Hair follicle dermal papilla cell (primary cell): ENCODE measurements around a stretch of chr17.

- CAGE, long polyA plus RNA: no peak
Observed at GRCh38 chr17:38428763-38429529, 682 bp downstream of the ARHGAP23 start.

DNA sequence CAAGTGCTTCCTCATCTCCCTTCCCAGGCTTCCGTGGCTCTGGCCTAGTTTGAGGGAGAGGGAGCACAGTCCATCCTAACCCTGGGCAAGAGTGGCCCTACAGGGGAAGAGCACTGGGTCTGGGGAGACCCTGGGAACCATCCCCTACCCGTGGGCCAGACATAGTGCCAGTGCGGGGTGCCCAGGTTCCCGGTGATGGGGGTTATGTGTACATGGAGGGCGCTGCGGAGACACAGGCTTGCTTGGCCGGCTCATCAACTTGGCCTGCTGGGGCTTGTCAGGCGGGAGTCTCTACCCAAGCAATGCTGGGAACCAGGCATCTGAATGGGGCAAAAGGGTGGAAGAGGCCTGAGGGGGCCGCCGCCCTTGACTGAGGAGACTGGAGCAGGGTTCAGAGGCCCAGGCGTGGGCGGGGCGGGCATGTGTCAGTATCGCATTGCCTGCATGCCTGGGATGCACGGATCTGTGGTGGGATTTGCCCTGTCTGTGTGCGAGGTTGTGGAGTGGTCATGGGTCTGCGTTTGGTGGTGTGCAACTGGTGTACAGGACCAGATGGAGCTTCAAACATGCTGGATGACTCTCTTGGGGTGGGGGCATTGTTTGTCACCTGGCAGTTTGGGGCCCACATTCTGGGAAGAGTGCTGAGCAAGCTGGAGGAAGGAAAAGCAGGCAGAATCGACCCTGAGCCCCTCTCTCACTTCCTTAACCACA lies 21.1 kb downstream of the ARHGAP23 start:
- CAGE, long polyA plus RNA: no peak

DNA sequence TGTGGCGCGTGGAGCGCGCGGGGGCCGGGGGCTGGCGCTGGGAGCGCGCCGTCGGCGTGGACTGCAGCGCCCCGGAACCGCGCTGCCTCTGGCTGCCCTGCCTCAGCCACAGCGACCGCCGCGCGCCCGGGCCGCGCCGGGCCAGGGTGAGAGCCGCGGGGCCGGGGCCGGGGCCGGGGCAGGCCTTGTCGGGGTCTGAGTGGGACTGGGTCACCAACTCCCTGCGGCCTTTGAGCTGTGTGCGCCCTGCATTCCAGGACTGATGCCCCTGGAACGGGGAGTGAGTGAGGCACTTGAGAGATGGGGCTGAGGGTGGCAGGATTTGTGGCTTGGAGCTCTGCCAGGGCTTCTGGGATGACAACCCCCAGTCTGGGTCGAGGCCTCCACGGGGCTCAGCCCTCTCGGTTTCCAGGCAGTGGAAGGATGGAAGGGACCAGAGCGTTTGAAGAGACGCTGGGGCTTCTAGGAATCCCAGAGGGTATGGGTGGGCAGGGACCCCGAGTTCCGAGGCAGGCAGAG lies 25.8 kb downstream of the ARHGAP23 start:
- CAGE, long polyA plus RNA: no peak

GRCh38 chr17:38559363-38559807 lies 46.4 kb downstream of the SRCIN1 start:
- CAGE, long polyA plus RNA: no peak

DNA sequence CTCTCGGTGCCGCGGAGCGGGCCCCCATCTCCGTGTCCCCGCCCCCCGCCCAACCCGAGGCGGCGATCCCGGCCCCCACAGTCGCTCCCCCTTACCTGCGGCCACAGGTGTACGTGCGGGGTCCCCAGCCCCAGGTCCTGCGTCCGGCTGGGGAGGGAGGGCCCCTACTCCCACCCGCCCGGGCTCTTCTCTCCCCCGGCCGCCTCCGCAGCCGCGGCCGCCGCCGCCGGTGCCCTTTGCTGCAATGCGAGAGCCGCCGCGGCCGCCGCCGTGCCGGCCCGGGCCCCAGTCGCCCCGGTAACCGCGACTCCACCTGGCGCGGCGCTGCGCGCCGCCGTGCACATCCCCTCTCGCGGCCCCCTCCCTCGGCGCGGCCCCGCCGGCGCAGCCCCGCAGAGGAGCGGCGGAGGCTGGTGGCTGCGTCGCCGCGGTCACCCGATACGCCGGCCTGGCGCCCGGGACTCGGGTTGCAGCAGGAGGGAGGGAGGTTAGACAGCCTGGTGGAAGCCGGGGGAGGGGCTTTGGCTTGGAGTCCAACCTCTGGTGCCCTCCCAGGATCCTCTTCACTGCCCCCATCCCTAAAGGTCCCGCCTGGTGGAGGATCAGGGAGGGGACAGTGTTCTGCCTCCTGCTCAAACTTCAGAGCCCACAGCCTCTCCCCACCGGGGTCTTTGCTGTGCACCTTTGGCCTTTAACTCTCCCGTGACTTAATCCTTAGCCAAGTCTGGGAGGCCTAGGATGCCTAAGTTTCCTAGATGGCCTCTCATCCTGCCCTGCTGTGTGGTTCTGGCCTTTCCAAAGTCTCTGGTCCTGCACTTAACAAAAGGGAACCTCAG lies 33.0 kb downstream of the SRCIN1 start:
- CAGE, long polyA plus RNA: no peak

DNA sequence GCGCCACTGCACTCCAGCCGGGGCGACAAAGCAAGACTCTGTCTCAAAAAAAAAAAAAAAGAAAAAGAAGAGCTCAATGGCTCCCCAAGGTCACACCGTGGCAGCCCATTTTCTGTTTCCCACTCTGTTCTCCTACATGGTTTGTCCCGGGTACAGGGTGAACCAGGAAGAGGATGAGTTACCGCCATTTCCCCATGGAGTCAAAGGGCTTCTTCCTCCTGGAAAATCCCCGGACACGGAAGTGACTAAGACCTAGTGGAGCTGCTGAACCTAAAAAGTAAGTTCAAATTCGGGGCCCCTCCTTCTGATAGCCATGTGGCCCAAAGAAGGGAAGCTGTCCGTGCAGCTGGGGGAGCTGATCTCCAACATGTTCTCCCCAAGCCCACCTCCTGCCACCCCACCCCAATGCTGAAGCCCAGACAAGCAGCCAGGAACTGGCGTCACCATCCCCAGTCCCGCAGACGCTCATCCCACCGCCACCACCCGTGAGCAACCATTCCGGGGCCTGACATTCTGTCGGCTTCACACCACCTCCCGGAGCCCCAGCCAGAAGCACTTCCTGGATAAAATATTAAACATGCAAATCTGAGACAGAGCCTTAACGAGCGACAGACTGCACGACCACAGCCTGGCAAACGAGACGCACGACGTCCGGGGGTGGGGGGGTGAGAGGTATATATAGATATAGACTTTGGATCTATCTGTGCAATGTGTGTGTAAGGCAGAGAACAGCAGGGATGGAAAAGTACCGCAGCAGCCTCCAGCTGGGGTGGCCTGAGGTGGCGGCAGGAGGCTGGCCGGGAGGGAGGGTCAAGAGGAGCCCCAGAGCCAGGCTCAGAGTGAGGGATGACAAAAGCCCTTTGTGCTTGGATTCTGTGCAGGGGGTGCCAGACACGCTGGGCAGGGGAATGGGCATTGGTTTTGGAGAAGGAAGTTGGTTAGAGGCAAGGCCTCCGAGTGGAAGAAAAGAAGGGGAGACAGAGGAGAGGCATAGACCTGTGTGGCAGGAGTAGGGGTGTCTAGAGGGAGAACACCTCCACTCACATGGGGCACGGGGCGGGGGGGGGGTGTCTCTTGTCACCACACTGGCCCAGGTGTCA lies 17.5 kb downstream of the EPOP start:
- CAGE, long polyA plus RNA: no peak

DNA sequence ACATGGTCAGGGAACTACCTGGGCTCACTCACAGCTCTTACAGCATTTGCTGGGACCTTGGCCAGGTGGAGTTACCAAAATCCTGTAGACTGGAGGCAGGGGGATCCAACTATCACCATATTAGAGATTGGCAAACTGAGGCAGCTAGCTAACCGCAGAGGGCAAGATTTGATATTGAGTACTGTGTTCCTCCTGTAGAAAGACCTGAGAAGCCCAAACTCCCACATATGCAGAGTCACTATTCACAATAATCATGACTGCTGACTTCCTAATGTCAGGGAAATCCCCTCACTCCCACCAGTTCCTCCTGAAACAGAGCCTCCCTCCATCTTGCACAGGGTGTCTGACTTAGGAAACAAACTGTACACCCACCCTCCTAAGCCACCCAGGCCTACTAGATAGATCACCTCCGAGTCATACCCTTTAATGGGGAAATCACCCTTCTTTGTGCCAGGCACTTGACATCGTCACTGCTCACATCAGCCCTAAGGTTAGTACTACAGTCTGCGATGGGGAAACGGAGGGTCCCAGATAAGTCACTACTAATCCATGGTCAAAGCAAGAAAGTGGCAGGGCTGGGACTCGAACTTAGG lies 3.7 kb upstream of the MLLT6 start:
- CAGE, long polyA plus RNA: no peak

- CAGE, long polyA plus RNA: no peak
Observed at GRCh38 chr17:38706462-38707301, 1.6 kb downstream of the MLLT6 start.

DNA sequence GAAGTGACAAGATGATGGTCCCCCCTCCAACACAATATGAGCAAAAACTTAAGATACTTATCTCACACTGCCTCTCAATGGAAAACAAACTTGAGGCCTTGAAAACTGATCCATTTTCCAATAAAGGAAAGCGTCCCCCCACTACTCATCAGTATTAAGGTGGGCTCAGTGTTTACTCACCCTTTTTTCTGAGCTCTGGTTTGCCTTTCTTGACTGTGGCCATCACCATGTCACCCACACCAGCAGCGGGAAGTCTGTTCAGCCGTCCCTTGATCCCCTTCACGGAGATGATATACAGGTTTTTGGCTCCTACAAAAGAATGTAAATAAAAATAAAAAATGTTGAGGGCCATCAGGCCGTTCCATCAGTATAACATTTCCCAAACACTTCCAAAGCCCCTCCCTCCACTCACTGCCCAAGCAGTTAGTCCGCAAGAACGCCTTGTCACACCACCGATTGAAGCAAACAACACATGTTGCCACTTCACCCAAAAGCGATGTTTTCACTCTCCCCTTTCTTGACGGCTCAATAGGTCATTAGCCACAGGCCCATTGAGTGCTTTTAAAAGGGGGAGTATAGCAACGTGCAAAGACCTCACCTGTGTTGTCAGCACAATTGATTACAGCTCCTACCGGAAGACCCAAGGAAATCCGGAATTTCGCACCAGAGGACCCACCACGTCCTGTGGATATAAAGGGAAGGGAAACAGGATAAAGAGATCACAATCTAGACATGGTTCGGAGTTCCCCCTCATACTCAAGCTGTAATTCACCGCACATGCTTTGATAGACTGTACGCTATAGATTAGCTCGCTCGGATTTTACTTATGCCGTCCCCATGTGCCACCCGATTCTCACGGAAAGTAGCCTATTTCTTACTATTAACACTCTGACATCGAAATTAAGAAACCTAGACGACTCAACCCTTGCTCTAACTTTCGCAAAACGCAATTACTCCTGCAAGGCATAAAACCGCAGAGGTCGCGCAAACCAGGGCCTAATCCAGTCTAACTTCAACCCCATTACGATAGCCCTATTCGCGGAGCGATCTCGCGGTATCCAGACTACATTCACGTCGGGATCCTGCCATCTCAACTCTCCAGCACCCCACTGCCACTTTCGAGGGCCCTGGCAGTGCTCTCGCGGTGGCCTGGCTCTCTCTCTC lies 715 bp downstream of the RPL23 start:
- CAGE, long polyA plus RNA: no peak

DNA sequence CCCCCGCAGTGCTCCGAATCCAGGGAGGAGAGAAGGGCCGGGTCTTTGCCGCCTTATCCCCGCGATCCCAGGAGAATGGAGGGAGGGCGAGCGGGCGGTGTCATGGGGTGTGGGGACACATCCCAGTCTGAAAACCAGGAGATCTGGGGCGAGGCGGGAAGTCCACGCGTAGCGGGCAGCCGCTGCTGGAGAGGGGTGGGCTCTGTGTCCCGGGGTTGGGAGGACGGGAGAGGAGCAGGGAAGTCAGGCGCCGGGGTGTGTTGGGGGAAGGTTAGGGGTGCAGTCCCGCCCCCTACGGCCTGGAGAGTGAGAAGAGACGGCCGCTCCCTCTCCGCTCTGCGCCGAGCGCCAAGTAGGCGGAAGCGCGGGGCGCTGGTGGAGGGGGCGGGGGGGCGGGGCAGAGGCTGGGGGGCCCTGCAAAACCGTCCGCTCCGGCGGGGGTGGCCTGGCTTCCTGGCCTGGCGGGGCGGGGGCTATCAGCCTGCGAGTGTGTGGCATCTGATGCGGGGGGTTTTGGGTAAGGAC lies 497 bp downstream of the LASP1 start:
- CAGE, long polyA plus RNA: no peak

DNA sequence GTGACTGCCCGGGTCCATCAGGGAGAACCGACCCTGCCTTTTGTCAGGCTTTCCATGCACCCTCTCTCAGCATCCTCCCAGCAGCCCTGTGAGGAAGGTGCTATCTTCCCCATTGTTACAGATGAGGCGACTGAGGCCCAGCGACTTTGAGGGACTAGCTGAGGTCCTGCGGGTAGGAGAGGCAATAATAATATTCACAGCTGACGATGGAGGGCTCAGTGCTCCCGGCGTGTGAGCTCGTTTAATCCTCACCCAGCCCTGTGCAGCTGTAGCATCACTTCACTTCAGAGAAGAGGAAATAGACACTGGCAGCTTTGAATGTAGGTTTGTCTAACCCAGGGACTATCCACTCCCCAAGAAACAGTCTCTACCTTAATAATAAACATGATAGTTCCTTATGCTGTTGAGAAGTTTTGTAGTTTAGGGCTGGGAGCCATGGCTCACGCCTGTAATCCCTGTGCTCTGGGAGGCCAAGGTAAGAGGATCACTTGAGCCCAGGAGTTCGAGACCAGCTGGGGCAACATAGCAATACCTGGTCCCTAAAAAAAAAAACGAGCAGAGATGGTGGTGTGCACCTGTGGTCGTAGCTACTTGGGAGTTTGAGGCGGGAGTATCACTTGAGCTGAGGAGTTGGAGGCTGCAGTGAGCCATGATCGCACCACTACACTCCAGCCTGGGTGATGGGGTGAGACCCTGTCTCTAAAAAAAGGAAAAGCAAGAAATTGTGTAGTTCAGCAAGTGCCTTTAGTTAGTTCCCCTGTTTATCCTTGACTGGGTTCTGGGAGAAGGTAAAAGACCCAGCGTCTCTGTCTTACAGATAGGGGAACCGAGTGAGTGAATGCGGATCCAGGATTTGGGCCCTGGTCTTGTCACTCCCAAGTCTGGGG lies 21.8 kb downstream of the LASP1 start:
- CAGE, long polyA plus RNA: no peak

- CAGE, long polyA plus RNA: no peak
Observed at GRCh38 chr17:38923871-38924247, 43.3 kb downstream of the FBXO47 start.

GRCh38 chr17:39144313-39144658 lies 7.2 kb downstream of the PLXDC1 start:
- CAGE, long polyA plus RNA: no peak

DNA sequence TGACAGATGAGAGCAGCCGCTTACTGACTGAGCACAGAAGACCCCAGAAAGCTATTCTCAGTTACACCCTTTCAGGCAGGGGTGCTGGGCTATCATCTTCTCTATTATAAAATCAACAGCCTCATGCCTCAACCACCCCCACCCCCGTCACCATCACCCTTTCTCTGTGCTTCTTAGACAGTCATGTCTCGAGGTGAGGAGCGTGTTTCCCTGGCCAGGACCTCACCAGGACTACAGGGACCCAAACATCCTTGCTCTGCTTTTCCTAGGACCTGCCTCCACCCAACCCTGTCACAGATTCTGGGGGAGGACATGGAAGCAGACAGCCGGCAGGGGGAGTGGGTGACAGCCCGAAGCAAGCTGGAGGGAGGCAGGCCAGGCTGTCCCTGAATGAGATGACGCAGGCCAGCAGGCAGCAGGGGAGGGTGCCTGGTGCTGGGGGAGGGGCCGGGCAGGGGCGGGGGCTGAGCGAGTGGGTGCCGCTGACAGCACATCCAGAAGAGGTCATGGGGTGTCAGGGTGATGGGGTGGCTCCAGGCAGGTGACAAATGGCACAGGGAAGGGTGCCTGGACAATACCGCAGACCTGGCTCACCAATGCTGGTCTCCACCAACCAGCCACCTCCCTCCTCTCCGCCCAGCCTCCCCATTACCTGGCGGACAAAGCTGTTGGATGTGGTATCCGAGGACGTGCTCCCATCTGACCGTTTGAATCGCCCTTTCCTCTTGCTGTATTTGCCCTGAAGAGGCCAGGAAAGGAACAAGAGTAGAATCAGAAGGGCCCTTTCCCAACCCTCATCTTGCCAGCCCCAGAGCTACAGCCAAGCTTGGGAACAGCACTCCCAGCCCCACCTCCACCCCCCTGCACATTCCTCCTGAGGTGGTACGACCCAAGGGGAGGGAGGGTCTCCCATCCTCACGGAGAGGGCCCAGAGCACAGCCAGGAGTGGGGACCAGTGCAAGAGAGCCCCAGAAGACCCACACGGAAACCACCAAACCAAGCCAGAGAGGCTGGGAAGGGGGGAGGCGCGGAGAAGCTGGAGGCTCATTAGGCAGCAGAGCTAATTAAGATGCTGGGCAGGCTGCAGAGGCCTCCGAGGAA lies 2.9 kb downstream of the CACNB1 start:
- CAGE, long polyA plus RNA: no peak

DNA sequence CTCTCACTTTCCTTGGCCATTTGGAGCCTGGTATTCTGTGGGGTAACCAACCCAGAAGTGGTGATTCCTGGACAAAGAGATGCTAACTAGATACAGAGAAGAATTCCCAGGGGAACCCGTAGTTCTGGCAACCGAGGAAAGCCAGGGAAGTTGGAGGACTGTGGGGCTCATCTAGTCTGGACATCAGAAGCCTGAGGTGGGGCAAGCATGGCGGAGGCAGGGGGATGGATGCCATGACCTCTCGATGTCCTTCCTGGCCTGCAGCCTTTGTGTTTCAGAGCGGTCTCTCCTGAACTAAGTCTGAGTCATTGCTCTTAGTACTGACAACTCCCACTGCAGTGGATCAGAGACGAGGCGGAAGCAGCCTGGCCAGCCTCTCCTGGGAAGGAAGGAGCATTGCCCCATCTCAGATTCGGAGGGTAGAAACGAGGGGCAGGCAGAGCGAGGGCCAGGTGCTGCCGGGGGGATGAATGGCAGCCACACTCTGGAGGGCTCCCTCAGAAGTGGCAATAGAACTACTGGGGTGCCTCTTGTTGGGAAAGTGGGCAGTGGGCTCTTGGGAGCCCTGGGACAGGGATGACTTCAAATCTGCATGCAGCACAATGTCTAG lies 3.5 kb upstream of the STAC2 start:
- CAGE, long polyA plus RNA: no peak

- CAGE, long polyA plus RNA: no peak
Observed at GRCh38 chr17:39365290-39365949, 36.0 kb downstream of the FBXL20 start.

DNA sequence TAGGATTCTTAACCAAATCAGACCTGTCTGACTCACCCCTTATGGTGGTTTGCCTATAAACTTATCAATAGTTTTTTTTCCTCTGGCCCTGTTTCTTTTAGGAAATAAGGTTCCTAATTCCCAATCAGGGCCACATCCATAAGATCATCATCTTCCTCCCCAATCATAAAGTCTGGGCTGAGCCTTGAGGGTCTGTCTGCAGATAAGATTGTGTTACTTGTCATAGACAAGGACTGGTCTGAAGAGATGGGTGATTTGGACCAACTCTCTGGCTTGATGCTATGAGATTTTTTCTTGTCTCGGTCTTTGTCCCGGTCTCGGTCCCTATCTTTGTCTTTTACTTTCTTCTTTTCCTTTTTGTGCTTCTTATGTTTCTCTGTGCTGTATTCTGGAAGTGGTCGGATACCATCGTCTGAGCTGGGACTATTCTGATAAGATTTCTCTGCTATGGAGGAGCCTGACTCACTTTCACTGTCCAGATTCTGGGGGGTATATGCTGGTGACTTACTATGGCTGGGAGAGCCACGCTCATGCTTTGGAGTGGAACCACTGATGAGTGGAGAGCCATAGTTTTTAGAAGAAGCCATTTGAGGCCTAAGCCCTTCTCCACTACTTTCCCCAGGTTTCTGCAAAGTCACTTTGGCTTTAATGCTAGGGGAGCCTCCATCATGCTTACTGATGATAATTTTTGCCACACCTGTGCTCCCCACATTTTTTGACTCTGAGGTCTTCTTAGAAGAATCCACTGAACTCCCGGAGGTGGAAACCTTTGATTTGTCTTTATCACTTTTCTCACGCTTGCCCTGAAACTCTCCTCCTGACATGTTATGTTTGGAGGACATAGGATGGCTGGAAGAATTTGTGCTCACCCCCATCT lies 6.2 kb upstream of the FBXL20 start:
- CAGE, long polyA plus RNA: no peak

DNA sequence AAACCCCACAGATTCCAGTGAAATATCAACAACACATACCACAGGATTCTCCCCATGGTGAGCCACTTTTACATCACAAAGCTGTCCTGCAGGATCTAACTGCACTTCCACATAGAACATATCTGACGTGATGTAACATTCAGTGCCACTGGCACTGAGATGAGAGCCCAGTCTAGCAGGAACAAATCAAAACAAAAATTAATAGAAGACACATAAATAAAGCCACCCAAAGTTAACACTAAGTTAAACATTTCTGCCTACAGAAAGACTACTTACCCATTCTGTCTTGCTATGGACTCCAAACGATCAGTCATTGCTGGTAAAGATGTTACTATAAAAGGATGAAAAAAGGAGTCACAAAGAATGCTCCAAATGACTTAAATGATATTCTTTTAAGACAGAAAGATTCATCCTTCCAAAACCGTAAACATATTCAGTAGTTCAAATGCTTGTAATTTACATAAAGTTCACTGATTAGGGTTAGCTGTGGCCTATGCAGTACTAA lies 10.7 kb downstream of the MED1 start:
- CAGE, long polyA plus RNA: no peak

GRCh38 chr17:39470862-39471910 lies 9.9 kb downstream of the CDK12 start:
- CAGE, long polyA plus RNA: no peak

- CAGE, long polyA plus RNA: no peak
Observed at GRCh38 chr17:39535164-39536176, 72.2 kb downstream of the NEUROD2 start.